NCI-H460 (cell line): ENCODE measurements around the gene ZSCAN30.

DNA sequence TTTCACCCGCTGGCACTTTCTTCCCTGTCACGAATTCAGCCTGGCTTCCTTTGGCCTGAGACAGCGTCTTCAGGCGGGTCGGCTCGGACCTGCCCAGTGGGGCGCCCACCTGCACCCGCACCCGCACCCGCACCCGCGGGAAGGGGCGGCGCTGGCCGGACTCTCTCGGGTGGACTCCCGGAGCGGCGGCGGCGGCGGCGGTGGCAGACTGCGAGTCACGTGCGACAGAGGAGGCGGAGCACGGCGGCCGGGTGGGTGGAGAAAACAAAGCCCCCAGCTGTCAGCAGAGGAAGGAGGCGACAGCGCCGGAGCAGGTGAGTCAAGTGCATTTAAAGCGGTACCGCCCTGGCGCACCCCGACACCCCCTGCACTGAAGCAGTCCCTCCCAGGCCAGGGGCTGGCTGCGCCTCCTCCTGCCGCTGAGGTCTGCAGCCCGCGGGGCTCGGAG is 64.4 kb upstream of the MAPRE2 start:
RAMPAGE:
- cytosol, long total RNA = start-site peak on the plus strand centred at position 285 of the sequence, 19 bp wide, 42 and 29 reads in 2 replicates
- long total RNA = start-site peak on the plus strand centred at position 242 of the sequence, 109 bp wide, 17 and 24 reads in 2 replicates
- nucleus, long total RNA = no peak

DNA sequence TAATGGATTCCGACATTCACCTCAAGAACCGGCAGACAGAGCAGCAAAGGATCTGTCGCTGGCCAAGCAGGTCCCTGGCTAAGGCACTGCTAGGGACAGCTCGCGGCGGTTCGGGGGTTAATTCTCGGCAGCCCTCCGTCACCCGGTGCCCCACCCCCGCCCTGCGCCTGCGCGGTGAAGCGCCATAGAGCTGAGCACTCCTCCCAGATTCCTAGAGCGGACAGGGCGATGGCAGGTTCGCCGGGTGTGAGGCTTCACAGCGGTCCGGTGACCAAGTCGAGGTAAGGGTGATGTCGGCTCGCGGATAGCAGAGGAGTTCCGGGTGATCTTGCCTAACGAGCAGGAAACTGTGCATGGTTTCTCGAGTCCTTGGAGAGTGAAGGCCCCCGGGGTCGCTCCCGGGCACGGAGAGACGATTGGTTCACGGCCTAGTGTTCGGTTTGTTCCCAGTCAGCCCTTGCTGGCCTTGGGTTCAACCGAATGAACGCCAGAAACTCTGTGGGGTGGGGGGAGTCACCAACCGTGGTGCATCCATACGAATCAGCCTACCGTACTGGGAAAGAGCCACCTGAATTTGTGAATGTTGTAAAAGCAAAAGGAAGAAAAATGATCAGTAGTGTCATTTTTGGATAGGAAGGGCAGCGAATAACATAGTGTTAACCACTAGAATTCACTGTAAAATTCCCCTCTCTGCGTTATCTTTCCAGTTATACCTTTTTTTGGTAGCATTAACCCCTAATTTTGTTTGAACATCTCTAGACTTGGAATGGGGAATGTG is at the start of gene ZSCAN30:
Gene ZSCAN30 (minus strand): TSS at position 119 of the 778 bp plus-strand sequence.
RAMPAGE:
- cytosol, long total RNA = start-site peak on the minus strand centred at position 124 of the sequence, 79 bp wide, 19 and 22 reads in 2 replicates; start-site peak on the plus strand centred at position 237 of the sequence, 51 bp wide, 333 and 191 reads in 2 replicates
- long total RNA = start-site peak on the plus strand centred at position 239 of the sequence, 56 bp wide, 235 and 626 reads in 2 replicates
- nucleus, long total RNA = start-site peak on the plus strand centred at position 234 of the sequence, 68 bp wide, 421 and 88 reads in 2 replicates

DNA sequence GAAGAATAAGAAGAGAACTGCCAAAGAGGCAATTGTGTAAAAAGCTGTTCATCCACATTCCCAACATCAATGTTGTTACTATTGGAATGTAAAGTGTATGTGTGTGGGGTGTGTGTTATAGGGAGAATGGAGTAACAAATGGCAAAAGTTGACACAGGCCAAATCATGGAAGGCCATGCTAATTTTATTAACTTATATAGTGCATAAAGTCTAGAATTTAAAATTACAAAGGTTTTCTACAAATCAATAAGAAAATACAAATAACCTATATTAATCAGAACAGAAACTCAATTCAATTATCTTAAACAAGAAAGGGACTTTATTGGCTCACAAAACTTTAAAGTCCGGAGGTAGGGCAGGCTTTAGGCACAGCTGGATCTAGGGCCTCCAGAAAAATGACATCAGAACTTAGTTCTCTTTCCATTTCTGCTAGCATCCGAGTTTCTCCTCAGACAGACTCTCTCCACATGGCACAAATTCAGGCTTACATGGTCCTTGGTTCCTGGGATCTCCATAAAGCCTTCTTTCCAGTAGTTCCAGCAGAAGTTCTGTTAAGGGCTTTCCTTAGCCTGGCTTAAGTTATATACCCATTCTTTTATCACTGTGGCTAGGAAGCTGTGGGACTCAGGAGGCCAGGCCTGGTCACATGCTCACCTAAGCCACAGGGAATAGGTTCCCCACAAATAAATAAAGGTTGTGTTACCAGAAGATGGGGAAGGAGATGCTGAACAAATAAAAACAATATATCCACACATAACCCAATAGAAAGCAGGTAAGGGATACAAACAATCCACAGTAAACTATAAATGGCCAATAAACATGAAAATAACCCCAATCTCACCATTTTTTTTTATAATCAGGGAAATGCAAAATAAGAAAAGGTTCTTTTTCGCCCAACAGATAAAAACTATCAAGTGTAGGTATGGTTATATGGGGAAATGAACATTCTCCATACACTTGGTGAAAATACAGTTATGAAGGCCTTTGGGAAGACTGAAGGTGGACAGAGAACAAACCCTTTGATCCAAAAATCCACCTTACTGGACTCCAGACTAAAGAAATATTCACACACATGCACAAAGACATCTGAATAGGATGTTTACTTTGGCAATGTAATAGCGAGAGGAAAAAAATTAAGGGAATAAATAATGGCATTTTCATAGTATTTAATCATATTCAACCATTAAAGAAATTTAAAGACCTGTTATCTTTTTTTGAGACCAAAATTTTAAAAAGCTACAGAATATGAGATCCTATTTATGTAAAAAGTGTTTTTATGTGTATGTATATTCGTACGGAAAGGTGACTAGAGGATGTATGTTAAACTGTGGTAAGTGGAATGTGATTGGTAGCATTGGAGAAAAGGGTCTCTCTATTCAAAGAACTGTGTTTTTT is 11.7 kb downstream of the ZNF24 start:
RAMPAGE:
- cytosol, long total RNA = no peak
- long total RNA = no peak
- nucleus, long total RNA = no peak

GRCh38 chr18:35343722-35344261 is 428 bp downstream of the ZNF24 start:
RAMPAGE:
- cytosol, long total RNA = no peak
- long total RNA = no peak
- nucleus, long total RNA = no peak

DNA sequence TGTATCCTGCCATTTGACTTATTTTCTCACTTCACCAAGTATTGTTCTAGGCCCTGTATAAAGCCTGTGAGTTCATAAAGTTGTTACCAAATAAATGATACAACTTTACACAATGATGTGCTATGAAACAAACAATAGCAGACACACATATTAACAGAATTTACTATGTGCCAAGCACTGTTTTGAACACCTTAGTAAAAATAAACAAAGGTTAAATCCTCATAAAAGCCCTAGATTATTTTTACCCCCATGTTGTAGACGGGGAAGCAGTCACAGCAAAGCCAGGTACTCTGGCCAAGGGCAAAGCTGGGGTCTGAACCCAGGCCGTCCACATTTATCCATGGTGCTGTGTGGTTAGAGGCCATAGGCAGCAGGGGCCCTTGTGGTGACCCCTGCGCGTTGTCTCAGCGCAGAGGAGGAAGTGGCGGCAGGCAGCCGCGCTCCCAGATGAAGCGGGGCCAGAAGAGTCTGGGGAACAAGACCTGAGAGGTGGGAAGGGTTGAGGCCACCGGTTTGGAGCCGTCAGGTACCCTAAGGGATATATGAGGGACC is 910 bp downstream of the ZNF396 start:
RAMPAGE:
- cytosol, long total RNA = no peak
- long total RNA = no peak
- nucleus, long total RNA = no peak

RAMPAGE:
- cytosol, long total RNA = no peak
- long total RNA = no peak
- nucleus, long total RNA = no peak
Observed at GRCh38 chr18:35463035-35463597, 34.6 kb downstream of the INO80C start.

DNA sequence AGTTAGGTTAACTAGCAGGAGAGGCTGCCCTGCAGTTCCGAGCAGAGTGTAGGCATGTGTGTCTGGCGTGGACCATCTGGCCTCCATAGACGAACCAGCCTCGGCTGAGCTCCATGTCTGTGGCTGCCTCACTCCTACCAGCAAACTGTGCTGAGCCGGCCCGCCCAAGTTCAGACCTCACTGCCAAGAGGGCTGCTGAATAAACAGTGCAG is 27.4 kb downstream of the INO80C start:
RAMPAGE:
- cytosol, long total RNA = no peak
- long total RNA = no peak
- nucleus, long total RNA = no peak

GRCh38 chr18:35580517-35581658 is 652 bp upstream of the GALNT1 start:
RAMPAGE:
- cytosol, long total RNA = no peak
- long total RNA = no peak
- nucleus, long total RNA = no peak

GRCh38 chr18:35771532-35771926 is 190.0 kb downstream of the GALNT1 start:
RAMPAGE:
- cytosol, long total RNA = no peak
- long total RNA = no peak
- nucleus, long total RNA = no peak

DNA sequence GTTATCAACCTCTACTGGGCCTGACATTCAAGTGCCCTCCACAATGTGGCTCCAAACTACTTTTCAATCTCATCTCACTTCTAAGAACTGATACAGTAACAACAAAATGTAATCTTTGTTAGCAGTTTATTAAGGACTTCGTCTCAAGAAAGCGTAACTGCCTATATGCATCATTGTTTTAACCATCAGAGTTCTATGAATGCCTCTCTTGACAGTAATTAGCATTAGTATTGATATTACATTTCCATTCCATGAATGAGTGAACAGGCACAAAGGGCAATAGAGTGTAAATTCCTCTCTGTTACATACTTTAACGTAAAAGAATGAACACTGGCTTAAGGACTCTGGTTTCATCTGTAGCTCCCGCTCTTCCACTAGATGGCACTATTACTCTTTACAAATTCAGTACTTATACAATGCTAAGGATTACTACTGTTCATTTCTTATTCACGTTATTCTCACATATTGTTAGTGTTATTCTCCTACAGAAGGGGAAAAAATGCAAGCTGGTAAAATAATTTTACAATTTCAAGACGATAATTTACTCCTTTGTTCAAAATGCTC is 45.1 kb downstream of the C18orf21 start:
RAMPAGE:
- cytosol, long total RNA = no peak
- long total RNA = no peak
- nucleus, long total RNA = no peak

DNA sequence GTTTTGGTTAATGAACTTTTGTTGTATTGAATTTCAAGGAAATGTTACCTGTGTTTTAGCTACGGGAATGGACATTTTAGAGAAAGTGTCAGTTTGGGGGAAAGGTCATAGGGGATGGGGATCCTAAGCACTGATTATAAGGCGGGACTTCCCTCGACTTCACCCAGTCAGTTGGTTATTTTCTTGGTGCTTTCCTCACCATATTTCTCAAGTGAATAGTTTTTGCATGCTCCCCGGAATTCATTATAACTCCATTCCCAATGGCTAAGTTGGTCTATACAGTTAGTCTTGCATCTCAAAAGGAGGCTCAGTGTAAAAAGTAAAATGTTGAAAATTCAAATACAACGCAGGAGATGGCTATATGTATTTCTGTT is 763 bp downstream of the ELP2 start:
RAMPAGE:
- cytosol, long total RNA = no peak
- long total RNA = no peak
- nucleus, long total RNA = no peak

RAMPAGE:
- cytosol, long total RNA = no peak
- long total RNA = no peak
- nucleus, long total RNA = no peak
Observed at GRCh38 chr18:36131733-36132101, 2.0 kb downstream of the ELP2 start.

RAMPAGE:
- cytosol, long total RNA = no peak
- long total RNA = no peak
- nucleus, long total RNA = no peak
Observed at GRCh38 chr18:36179730-36180440, 7.4 kb upstream of the MOCOS start.

DNA sequence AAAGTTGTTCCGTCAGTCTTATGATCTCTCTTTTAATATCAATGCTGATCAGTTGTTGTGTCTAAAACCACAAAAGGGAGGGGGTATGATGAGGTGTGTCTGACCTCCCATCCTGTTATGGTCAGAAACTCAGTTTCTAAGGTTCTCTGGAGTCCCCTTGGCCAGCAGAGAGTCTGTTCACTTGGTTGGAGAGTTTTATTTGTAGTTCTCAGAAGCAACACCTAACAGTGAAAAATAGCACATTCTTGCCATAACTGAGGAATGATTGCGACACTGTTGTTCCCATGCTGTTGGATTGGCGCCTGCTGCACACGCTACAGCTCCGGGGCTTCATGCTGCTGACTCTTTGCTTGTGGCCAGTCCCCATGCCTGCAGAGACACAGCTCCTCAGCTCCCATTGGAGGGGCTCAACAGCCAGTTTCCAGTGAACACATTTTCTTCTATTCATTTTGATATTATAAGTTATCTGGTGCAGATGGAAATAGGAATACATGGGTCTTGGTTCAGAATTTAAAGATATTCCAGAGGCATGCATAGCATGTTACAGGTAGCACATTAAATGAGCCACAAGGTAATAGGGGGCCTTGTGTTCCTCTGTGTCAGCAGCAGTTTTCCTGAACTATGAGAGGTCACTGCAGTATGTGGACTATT is 42.1 kb downstream of the TPGS2 start:
RAMPAGE:
- cytosol, long total RNA = no peak
- long total RNA = no peak
- nucleus, long total RNA = no peak

DNA sequence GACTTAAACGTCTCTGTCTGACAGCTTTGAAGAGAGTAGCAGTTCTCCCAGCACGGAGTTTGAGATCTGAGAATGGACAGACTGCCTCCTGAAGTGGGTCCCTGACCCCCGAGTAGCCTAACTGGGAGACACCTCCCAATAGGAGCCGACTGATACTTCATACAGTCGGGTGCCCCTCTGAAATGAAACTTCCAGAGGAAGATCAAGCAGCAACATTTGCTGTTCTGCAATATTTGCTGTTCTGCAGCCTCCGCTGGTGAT is 283.1 kb downstream of the KIAA1328 start:
RAMPAGE:
- cytosol, long total RNA = no peak
- long total RNA = no peak
- nucleus, long total RNA = no peak

RAMPAGE:
- cytosol, long total RNA = no peak
- long total RNA = no peak
- nucleus, long total RNA = no peak
Observed at GRCh38 chr18:37393768-37394875, 171.5 kb downstream of the CELF4 start.

RAMPAGE:
- cytosol, long total RNA = no peak
- long total RNA = no peak
- nucleus, long total RNA = no peak
Observed at GRCh38 chr18:37450431-37450809, 115.2 kb downstream of the CELF4 start.

DNA sequence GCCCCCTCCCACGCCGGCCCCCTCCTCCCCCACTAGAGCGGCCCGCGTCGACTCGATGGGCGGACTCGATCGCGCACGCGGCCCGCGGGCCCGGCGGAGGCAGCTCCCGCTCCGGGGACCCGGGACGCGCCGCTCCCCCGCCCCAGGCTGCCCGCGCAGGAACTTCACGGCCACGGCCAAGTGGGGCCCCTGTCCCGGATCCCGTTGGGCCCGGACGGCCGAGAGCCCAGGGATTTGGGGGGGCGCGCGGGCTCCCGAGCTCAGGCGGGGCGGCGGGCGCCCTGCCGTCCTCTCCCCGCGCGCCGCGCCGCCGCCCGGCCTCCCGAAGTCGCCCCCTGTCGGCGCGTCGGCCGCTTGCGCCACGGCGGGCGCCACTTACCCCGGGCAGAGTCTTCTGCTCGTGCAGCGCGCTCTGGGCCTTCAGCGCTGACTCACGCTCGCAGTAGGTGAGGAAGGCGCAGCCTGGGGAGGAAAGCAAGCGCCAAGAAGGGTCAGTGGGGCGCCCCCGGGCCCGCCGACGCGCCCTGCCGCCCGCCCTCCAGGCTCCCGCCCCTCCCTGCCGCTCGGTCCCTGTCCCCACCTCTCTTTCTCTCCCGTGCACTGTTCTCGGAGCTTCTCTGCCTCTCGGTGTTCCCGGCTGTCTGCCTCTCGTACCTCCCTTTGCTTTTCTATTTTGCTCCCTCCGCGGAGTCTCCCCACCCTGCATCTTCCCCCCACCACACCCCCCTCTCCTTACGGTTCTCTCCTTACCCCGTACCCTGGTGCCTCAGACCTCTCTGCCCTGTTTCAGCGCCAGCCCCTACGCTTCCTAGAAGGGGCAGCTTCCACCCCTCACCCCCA is 80.2 kb downstream of the CELF4 start:
RAMPAGE:
- cytosol, long total RNA = no peak
- long total RNA = no peak
- nucleus, long total RNA = no peak

DNA sequence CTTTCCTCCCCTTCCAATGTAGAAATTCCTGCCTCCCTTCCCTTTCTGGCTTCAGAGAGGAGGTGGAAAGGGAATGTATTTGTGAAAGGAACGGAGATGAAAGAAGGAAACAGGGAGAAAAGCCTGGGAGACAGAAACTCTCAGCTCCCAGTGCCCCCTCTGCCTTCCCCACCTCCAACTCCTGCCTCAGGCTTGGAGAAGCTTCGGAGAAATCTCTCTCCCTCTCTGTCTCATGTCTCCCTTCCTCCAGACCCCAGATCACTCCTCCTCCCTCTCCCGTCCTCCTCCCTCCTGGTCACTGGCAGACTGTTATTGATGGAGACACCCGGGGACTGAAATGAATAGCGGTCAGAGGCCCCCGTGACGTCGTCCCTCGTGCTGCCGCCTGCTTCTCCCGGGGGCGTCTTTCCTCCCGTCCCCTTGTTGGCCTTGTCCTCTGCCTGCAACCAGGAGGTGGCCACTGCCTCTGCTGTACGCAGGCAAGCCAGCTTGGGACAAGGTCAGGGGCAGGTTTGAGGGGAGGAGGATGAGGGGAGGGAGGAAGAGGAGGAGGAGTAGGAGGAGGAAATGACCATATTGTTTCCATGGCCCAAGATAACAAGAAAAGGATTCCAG is 78.3 kb downstream of the CELF4 start:
RAMPAGE:
- cytosol, long total RNA = no peak
- long total RNA = no peak
- nucleus, long total RNA = no peak

DNA sequence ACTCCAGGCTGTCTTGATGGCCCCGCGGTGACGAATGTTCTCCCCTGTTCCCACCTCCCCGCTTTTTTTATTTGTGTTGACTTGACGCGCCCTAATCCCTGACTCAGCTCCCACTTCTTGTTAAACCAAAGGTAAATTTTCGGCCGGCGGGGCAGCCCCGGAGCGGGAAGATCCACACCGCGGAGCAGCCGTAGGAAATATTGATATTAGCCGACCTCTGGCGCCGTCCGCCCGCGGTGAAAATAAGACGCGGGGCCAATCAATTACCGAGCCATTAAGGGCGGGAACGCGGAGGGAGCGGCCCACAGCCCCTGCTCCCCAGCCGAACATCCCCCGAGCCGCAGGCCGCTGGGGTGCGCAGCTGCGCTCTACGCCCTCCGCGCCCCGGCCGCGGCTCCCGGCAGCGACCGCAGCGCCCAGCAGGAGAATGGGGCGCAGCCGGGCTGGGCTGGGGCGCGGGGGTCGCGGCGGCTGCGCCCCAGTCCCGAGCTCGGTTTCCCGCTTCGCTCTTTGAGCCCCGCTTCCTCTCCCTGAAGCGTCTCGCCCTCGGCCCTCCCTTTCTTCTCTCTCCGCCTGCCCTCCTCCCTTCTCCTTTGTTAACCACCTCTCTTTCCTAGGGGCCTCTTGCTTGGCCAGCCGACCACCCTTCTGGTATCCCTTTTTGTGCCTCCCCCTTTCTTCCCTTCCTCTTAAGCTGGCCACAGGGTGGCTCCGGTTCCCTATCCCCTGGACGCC is 41.0 kb downstream of the CELF4 start:
RAMPAGE:
- cytosol, long total RNA = no peak
- long total RNA = no peak
- nucleus, long total RNA = no peak